Right ventricle myocardium (tissue), 1 donor: ENCODE measurements around a stretch of chr19.

GRCh38 chr19:23415447-23416271 is 20.4 kb upstream of the ZNF91 start:
- PRO-cap, 2 experiments: no peak in any of the 2 experiments

GRCh38 chr19:23666065-23666629 is 20.9 kb downstream of the ZNF675 start:
- PRO-cap, 2 experiments: no peak in any of the 2 experiments

DNA sequence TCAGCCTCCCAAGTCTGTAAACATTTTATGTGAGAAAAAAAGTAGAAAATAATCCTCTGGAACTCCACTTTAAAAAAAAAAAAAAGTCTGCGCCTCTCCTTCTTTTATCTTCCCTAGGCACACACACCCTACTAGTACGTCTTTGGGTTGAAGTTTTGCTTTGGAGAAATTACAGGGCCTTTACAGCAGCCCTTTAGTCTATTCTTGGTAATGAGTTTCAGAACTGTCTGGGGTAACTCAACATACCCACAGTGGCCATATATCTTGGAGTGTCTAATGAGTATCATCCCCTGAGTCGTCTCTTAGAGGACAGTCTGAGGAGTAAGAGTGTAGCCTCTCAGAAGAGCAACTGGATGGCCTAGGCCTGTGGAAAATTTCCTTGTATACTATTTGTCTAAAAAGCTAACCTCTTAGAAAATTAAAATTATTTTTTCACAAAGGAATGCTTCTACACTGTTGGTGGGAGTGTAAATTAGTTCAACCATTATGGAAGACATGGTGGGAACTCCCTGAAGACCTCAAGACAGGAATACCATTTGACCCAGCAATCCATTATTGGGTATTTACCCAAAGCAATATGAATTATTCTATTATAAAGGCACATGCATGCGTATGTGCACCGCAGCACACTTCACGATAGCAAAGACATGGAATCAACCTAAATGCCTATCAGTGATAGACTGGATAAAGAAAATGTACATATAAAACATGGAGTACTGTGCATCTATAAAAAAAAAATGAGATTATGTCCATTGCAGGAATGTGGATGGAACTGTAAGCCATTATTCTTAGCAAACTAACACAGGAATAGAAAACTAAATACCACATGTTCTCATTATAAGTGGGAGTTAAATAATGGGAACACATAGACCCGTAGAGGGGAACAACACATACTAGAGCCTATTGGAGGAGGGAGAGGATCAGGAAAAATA is 2.2 kb downstream of the RPSA2 start:
- PRO-cap, 2 experiments: no peak in any of the 2 experiments

DNA sequence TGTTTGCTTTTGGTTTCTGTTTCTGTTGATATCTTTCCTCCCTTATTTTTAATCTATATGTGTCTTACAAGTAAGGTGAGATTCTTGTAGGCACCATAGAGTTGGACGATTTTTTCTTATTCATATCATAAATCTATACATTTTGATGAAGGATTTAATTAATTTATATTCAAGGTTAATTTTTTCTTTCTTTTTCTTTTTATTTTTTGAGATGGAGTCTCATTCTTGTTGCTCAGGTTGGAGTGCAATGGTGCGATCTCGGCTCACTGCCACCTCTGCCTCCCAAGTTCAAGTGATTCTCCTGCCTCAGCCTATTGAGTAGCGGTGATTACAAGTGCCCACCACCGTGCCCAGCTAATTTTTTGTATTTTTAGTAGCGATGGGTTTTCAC is 57.6 kb downstream of the ZNF254 start:
- PRO-cap, 2 experiments: no peak in any of the 2 experiments

GRCh38 chr19:27771583-27772207 is 1441.3 kb downstream of the UQCRFS1 start:
- PRO-cap, 2 experiments: no peak in any of the 2 experiments

- PRO-cap, 2 experiments: no peak in any of the 2 experiments
Observed at GRCh38 chr19:28444769-28445600, 768.0 kb downstream of the UQCRFS1 start.

DNA sequence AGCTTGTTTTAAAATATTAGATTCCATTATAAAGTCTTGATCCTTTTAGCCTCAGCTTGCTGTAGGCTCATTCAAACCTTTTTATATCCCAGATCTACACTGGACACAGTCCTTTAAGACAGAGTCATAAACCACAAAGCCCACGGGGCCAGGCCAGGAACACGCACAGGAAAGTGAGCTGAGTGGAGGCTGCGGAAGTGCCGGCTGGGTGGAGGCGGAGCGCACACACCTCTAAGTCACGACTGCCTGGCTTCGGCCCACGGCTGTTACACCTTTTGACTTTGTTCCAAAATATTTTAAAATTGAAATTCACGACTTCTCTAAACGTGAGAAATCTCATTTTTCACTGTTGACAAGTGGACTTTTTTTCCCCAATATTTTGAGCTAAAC is 743.8 kb downstream of the UQCRFS1 start:
- PRO-cap, 2 experiments: no peak in any of the 2 experiments

- PRO-cap, 2 experiments: peak in 2 of 2 experiments; most common plus-strand start chr19:28883579 (in 2); most common minus-strand start chr19:28883460 (in 2)
Observed at GRCh38 chr19:28883339-28883874, 329.5 kb downstream of the UQCRFS1 start.

GRCh38 chr19:29404992-29405539 is 120.7 kb upstream of the VSTM2B start:
- PRO-cap, 2 experiments: no peak in any of the 2 experiments

DNA sequence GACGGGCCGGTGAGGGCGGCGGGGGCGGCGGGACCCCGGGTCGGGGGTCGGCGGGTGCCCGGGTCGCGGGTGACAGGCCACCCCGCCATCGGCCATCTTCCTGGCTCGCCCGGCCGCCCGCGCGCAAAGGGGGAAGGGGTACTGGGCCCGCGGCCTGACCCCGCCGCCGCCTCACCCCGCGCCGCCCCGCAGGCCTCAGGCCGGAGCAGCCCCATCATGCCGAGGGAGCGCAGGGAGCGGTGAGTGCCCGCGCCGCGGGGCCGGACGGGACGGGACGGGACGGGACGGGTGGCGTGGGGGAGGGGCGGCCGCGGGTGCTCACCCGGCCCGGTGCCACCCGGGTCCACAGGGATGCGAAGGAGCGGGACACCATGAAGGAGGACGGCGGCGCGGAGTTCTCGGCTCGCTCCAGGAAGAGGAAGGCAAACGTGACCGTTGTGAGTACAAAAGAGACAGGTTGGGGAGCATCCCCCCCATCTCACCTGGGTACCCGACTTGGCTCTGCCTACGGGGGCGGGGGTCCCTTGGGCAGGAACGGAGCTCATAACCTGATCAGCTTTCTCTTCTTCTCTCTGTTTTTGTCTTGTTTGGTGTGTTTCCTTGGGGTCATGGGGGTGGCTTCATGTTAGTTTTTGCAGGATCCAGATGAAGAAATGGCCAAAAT is 681 bp downstream of the CCNE1 start:
- PRO-cap, 2 experiments: no peak in any of the 2 experiments

GRCh38 chr19:29844206-29844622 is 32.4 kb downstream of the CCNE1 start:
- PRO-cap, 2 experiments: no peak in any of the 2 experiments

DNA sequence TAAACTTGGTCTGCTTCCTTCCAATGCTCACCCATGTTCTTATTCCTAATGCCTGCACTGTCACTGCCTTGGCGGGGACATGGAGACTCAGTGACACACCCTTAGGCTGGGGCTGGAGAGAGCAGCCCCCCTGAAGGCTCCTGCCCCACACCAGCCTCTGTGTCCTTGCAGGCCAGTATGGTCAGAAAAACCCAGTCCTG is 211.0 kb upstream of the ZNF536 start:
- PRO-cap, 2 experiments: peak in 2 of 2 experiments; most common minus-strand start position 88 of the sequence (in 2)

DNA sequence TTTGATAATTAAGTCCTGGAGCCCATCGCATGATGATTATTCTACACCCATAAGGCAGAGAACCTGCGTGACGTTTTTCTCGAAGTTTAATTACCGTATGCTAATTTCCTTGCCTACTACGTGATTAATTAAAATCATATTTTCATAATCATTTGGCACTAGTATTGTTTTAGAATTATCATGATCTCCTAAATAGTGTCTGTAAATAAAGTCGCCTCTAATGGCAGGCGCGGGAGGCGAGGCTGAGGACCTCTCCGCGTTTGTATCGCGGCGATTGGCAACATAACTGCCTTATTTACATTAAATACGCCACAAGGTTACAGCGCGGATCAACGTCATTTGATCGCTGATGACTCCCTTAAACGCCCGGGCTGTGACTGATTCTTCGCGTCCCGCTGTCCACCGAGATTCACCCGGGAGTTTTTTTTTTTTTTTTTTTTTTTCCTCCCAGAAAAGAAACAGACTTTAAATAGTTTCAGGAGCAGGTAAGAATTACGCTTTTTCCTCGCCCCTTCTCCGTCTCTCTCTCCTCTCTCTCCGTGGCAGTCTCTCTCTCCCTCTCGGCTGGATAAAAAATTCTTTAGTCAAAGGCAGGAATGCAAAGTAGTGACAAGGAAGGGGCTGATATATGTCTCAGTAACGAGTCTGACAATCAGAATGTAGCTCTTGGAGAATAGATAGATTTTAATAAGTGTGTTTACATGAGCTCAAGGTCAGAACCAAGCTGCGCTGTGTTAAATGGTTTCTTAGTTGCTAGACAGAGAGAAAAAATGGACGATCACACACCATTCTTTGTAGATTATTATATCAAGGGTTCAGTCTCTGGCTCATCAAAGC is 147.5 kb upstream of the ZNF536 start:
- PRO-cap, 2 experiments: no peak in any of the 2 experiments

DNA sequence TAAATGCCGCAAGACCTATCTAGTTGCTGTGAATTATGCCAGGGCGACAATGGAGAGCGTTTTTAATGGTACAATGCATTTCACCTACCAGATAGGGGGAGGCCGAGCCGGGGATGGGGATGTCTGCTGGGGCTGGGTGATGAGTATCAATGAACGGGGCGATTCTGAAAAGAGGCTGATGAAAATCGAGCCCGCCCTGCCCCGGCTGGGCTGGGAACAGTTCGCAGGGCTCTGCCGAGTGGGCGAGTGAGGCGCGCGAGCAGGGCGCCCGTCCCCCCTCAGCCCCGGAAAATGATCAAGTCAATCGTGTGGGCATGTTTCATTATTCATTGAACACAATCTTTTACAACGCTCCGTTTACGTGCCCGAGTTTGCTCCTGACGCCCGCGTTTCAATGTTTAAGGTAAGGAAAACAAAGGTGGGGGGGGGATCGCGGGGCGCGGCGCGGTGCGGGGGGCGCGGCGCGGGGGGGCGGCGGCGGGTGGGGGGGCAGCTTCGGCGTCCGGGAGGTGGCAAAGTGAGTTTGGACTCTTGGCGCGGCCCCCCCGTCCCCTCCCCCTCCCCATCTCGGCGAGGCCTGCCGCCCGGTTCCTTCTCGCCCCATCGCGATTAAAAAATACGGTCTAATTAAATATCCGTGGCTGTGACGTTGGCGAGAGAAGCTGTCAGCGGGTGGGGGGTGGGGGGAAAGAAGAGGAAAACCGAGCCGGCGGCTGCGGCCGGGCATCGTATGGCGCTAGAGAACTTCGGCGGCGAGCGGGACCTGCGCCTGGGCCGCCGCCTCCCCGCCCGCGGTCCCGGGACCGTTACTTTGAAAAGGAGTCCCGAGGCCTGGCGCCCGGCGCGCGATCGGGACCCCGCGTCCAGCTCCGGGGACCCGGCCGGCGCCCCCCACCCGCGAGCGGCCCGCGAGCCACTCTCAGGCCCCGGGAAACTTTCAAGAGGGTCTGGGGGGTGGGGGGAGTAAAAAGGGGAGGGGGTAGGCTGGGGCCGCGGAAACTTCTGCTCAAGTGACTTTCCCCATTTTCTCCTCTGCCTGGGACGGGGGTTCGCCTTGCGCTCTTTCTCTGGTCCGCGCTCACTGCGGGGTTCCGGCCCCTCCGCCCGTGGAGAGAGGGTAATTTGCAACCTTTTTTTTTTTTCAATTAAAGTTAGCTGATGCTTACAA is 146.5 kb upstream of the ZNF536 start:
- PRO-cap, 2 experiments: no peak in any of the 2 experiments

DNA sequence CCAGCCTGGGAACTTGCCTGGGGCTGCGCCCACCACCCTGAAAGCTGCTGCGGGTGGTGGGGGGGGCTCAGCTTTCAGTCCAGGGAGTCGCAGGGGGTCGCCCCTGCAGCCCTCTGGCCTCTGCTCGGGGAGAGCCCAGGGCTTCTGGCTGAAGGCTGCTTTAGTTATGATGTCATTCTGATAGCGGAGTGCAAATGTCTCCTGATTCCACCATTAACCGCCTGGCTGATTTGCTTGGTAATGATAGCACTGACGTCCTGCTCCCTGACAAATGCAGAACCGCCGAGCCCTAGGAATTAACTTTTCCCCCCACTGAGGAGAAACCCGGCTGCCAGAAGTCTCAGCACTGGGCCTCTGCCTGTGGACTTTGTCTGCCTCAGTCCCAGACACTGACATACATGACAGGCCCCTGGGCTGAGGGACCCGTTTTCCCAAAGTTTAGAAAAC is 142.6 kb upstream of the ZNF536 start:
- PRO-cap, 2 experiments: peak in 2 of 2 experiments; most common plus-strand start position 246 of the sequence (in 1); most common minus-strand start position 122 of the sequence (in 2)

- PRO-cap, 2 experiments: no peak in any of the 2 experiments
Observed at GRCh38 chr19:30662657-30662913, 290.4 kb downstream of the ZNF536 start.

DNA sequence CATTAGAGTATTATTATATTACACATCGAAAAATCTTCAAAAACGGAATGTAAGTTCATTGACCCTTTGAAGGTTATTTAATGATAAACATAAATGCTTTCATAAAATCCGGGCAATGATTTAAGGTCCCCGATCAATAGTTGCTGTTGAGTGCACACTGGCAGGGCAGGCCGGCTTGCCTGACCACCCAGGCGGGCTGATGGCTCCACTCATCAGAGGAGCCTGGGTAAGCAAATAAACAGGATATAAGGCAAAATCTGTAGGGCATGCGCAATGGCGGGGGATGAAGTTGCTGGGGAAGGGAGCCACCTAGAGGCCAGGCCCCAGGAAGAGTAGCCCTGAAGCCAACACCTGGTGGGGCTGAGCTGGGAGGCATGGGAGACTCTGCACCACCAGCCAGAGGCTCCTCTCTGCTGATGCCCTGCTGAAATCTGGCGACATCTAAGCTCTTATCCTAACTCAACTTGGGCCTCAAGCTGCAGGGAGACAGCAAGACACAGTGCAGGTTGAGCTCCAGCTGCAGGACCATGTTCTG is 324.3 kb downstream of the ZNF536 start:
- PRO-cap, 2 experiments: no peak in any of the 2 experiments

- PRO-cap, 2 experiments: no peak in any of the 2 experiments
Observed at GRCh38 chr19:31023078-31023573, 326.1 kb downstream of the TSHZ3 start.

GRCh38 chr19:31213926-31214643 is 135.2 kb downstream of the TSHZ3 start:
- PRO-cap, 2 experiments: no peak in any of the 2 experiments

DNA sequence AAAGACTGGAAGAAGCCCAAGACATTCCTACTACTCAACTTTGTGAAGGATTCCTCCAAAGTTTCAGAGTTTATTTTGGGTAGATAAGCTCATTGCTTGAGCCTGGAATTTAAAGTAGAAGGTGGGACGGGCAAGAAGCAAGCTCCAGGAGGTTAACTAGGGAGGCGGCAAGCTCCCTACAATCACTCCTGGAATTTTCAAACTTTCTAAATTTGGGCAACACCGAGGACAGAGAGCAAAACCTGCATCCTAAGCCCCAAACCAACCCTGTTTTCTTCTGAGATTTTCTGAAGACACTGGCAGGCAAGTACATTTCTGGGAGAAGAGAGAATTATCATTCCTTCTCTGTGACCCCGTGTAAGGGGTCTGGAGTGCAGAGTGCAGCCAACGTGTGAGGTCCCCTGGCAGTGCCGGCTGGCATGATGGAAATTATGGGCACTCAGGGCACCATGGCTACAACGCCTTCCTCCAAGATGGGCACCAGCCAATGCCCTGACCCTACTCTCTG is 1.7 kb downstream of the TSHZ3 start:
- PRO-cap, 2 experiments: no peak in any of the 2 experiments